ENCODE measurements around a stretch of chr1.

DNA sequence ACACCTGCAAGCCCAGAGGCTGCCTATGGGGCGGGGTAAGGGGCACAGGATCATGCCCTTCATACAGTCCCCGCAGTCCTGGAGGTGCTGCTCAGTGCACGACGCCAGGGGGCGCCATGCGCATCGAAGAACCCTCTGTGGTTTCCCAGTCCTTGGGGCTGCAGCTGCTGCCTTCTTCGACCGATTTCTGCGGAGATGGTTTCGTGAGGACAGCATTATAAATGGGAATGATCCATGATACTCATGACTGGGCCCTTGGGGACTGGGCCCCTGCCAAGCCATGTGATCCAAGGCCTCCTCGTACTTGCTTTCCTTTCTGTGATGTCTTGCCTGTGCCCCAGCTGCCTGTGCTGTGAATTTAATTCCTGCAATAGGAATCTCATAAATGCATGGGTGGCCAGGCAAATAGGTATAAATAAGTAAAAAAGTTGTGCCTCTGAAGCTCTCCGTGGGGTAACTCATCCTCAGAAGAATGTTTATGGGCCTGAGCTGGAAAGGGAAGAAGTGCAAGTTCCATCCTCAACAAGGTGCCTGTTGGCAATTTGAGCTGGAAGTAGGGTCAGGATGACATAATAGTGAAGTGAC is 37.0 kb upstream of the ARHGEF10L start:
- PRO-cap, result unidirectional peak, minus-strand start at position 189 of the sequence
- RAMPAGE, long total RNA, 2 experiments, result no peak in any of the 2 experiments

DNA sequence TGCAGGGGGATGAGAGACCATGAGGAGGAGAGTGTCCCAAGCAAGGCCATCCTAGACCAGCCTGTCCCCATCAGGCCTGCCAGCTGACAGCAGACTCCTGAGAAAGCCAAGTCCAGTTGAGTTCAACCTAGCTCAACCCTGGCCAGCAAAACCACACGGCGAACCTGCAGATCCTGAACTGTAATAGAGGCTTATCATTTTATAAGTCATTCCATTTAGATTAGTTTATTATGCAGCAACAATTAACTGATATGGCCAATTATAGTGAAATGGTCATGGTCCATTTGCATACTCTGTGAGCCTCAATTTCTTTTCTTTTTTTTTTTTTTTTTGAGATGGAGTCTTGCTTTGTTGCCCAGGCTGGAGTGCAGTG is 36.3 kb upstream of the ARHGEF10L start:
- PRO-cap, result no peak
- RAMPAGE, long total RNA, 2 experiments, result no peak in any of the 2 experiments

GRCh38 chr1:17519797-17520570 is 19.5 kb upstream of the ARHGEF10L start:
- PRO-cap, result unidirectional peak, plus-strand start at chr1:17520305
- RAMPAGE, long total RNA, 2 experiments, result no peak in any of the 2 experiments

DNA sequence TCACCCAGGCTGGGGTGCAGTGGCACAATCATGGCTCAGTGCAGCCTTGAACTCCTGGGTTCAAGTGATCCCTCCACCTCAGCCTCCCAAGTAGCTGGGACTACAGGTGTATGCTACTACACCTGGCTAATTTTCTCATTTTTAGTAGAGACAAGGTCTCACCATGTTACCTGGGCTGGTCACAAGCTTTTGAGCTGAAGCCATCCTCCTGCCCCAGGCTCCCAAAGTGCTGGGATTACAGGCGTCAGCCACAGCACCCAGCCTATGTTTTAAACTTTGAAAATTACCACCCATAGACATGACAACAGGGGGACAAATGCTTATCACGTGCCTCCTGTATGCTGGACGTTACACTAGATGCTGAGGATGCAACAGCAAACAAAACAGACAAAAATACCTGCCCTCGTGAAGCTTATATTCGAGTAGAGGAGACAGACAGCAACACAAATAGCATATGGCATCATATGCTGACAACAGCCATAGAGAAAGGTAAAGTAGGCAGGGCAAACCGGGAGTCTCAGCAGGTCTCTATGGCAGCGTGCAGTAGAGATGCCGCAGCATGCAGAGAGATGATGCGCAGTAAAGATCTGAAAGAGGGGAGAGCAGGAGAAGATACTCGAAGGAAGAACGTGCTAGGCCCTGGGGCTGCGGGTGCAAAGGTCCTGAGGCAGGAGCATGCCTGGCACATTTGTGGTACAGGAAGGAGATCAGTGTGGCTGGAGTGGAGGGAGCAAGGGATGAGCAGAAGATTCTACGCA is 44.8 kb downstream of the ARHGEF10L start:
- PRO-cap, result no peak
- RAMPAGE, long total RNA, 2 experiments, result no peak in any of the 2 experiments

DNA sequence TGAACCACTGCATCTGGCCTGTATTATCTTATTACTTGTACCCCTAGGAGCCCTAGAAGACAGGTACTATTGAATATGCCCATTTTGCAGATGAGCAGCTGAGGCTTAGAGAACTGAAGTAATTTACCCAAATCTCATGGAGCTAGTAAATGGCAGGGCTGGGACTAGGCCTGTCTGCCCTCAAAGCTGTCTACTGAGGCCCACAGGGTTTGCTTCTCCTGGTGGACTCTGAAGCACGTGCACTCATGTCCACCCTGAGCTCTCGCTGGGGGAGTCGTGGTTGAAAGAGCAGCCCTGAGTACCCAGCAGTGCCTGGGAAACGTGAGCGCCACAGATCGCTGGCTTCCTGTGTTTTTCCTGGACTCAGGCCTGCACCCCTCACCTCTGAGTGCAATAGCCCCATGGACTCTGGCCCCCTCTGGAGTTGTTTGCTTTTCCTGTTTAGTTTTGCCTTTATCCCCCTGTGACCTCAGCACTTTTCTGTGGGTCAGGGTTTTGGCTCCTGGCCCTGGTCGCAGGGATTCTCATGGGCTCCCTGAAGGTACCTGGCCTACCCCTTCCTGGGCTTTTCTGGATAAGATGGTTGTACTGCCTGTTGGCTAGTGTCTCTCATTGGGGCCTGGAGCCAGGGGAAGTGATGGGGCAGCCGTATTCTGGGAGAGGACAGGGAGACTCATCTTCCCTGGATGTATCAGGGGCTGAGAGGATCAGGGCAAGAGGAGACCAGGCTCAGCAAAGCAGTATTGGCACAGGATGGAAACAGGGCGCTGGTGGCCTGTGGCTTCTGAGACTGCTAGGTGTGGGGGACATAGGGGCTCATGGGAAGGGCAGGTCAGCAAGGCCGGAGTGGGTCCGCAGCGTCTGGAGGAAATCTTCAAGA is 52.6 kb downstream of the ARHGEF10L start:
- PRO-cap, result no peak
- RAMPAGE, long total RNA, 2 experiments, result no peak in any of the 2 experiments

DNA sequence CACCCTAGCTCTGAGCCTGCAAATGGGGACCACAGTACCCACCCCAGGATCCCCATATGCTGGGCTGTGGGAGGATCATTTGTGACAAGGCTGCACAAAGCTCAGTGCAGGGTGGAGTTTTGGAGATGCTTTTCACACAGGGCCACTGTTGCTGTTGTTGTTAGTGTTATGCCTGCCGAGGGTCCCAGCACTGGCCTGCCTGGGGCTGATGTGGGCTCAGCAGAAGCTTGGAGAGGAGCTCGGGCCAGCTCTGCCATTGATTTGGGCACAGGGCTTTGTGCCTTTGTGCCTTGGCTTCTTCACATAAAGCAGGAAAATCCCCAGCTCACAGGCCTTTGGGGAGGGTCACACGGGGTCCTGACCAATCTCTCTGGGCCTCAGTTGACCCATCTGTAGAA is 65.5 kb downstream of the ARHGEF10L start:
- PRO-cap, result no peak
- RAMPAGE, long total RNA, 2 experiments, result no peak in any of the 2 experiments

DNA sequence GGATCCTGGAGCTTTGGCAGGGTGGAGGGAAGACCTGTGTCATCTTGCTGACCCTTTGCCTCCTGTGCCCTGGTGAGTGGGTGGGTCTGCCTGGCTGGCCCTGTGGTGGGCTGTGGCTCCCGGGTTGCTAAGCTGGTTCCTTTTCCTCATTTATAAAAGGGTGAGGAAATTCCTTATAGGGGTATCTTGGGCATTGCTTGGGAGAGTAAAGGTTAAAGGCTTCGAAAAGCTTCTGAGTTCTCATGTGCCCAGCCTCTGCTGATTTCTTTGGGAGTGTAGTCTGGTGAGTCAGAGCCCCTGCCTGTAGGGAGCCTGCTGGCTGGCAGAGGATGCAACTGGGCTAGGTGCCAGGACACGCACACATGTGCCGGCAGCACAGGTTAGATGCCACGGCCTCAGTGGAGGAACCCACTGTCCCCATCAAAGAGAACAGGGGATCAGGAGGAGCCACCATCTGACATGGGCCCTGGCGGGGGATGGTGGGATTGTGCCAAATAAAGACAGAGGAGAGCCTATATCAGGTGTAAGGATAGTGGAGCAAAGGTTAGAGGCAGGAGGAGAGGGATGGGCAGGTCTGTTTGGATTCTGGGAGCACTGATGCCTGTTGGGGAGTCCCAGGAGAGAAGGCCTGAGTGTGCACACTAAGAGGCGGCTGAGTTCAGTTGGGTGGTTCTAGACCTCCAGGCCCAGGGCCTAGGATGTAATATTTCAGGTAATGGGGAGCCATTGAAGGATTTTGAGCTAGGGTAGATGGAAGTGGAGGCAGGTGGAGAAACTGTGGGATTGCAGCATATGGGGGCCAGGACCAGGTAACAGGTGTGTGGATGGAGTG is 85.4 kb downstream of the ARHGEF10L start:
- PRO-cap, result no peak
- RAMPAGE, long total RNA, 2 experiments, result no peak in any of the 2 experiments

GRCh38 chr1:17629839-17630567 is 90.5 kb downstream of the ARHGEF10L start:
- PRO-cap, result no peak
- RAMPAGE, long total RNA, 2 experiments, result no peak in any of the 2 experiments

GRCh38 chr1:17634169-17635137 is 95.0 kb downstream of the ARHGEF10L start:
- PRO-cap, result no peak
- RAMPAGE, long total RNA, 2 experiments, result no peak in any of the 2 experiments

GRCh38 chr1:17646771-17647491 is 107.4 kb downstream of the ARHGEF10L start:
- PRO-cap, result no peak
- RAMPAGE, long total RNA, 2 experiments, result no peak in any of the 2 experiments

- PRO-cap, result no peak
- RAMPAGE, long total RNA, 2 experiments, result no peak in any of the 2 experiments
Measured at GRCh38 chr1:17651390-17652205, 103.5 kb upstream of the ACTL8 start.

GRCh38 chr1:17682408-17682729 is 72.8 kb upstream of the ACTL8 start:
- PRO-cap, result no peak
- RAMPAGE, long total RNA, 2 experiments, result no peak in any of the 2 experiments

DNA sequence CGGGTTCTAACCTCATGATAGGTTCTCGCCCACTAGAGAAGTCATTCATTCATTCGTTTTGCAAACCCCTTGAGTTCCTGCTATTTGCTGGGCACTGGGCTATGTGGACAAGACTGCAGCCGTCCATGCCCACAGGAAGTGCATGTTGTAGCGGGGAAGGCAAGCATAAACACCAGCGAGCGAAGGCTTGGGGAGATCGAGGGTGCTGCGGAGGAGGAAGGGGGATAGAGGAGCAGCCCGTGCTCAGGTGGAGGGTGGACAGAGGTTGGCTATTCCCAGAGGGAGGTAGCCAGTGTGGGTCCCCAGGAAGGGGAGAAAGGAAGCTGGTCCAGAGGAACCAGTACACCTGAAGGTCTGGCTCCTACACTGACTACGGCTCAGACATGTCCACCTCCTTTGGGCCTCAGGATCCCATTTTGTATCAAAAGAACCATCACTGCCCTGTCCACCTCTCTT is 56.4 kb upstream of the ACTL8 start:
- PRO-cap, result no peak
- RAMPAGE, long total RNA, 2 experiments, result no peak in any of the 2 experiments

GRCh38 chr1:18041036-18041493 is 66.5 kb upstream of the IGSF21 start:
- PRO-cap, result no peak
- RAMPAGE, long total RNA, 2 experiments, result no peak in any of the 2 experiments

- PRO-cap, result no peak
- RAMPAGE, long total RNA, 2 experiments, result no peak in any of the 2 experiments
Measured at GRCh38 chr1:18572279-18572517, 58.4 kb upstream of the PAX7 start.

DNA sequence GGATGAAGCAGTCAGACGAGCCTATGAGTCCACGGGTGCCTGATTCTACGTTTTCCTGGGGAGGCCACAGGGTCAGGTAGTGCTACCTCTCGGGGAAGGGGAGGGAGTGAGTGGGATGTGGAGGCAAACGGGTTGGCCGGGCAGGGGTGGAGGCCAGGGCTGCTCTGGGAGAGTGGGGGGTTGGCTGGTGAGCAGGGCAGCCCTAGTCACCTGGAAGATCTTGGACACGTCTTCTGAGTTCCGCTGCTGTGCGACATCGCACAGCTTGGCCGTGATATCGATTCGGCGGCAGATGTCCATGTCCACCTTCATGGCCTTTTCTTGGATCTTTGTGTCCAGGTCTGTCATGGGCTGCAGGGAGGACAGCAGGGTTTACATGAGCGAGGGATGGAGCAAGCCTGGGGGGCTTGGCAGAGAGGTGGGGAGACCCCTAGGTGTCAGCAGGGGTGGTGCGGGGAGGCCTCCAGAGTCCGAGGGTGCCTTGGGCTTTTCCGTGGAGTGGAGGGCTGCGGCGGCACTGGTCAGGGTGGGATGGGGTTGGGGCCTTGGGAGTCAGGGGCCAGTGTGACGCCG is 15.9 kb upstream of the ALDH4A1 start:
- PRO-cap, result no peak
- RAMPAGE, long total RNA, 2 experiments, result no peak in any of the 2 experiments

- PRO-cap, result bidirectional peak, plus-strand start at chr1:18941568, minus-strand start at chr1:18941340
- RAMPAGE, long total RNA, 2 experiments, result no peak in any of the 2 experiments
Measured at GRCh38 chr1:18941214-18941826, 15.2 kb downstream of the IFFO2 start.

- PRO-cap, result no peak
- RAMPAGE, long total RNA, 2 experiments, result no peak in any of the 2 experiments
Measured at GRCh38 chr1:18955095-18955416, 1.4 kb downstream of the IFFO2 start.

DNA sequence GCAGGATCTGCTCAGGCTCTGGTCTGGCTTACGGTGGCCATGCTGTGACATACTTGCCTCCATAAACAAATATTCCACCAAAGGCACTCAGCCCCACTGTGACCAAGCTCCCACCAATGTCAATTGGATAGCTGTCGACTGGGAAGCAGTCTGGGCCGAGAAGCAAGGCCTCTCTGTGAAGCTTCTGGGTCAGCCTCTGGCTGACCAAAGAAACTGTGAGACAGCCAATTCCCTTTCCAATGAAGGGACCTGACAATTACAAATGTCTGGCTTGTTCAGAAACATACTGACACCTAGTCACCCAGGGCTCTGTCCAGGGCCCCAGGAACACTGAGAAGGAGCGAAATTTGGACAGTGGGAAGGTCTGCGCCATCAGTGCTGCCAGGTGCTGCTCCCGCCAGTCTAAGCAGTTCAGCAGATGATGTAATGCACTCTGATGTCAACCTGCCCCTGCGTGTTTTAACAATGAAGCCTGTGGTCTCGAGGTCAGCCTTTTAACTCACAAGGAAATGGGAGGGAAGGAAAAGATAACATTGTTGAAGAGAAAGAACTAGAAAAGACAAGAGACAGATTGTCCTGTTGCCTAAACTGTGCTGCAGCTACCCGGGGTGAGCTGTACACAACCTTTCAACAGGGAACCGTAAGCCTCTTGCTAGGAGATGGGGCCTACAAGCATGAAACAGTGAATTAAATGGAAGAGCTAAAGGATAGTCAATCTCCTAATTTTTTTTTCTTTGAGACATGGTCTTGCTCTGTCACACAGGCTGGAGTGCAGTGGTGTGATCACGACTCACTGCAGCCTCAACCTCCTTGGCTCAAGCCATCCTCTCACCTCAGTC is 126.6 kb upstream of the IFFO2 start:
- PRO-cap, result no peak
- RAMPAGE, long total RNA, 2 experiments, result no peak in any of the 2 experiments

DNA sequence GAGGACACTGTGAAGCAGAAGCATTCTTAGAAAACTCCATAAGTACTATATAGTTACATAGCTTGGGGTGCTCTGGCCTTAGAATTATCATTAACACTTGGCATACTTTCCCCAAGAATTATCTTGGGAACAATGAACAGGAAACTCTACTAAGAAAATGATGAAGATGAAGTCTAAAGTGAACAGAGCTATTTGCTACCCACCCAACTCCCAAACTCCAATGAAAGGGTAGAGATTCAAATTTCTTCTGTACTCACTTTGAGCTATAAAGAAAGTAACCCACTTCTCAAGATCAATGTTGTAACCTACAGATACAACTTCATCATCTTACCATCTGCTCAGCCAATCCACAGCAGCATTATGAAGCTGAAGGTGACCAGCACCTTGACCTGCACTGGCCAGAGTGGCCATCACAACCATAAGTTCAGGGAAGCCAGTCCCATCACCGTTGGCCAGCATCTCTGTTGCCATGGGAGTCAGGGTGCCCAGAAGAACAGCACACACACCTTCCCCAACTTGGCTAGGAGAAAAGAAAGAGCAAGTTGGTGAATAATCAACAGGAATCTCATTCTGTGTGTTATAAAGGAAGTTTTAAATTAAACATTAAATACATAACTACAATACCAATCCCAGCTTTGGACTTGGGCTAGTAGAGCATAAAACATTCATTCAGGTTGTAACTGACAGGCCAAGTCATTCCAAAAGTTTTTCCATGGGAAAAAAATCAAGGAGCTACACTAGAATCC is 46.0 kb downstream of the UBR4 start:
- PRO-cap, result no peak
- RAMPAGE, long total RNA, 2 experiments, result no peak in any of the 2 experiments